Hair follicular keratinocyte (primary cell): Measurements from ENCODE around the genes BRD7, SALL1 and TOX3.

- RAMPAGE, long total RNA = no peak
Observed at GRCh38 chr16:49875741-49877027, 20.3 kb upstream of the ZNF423 start.

DNA sequence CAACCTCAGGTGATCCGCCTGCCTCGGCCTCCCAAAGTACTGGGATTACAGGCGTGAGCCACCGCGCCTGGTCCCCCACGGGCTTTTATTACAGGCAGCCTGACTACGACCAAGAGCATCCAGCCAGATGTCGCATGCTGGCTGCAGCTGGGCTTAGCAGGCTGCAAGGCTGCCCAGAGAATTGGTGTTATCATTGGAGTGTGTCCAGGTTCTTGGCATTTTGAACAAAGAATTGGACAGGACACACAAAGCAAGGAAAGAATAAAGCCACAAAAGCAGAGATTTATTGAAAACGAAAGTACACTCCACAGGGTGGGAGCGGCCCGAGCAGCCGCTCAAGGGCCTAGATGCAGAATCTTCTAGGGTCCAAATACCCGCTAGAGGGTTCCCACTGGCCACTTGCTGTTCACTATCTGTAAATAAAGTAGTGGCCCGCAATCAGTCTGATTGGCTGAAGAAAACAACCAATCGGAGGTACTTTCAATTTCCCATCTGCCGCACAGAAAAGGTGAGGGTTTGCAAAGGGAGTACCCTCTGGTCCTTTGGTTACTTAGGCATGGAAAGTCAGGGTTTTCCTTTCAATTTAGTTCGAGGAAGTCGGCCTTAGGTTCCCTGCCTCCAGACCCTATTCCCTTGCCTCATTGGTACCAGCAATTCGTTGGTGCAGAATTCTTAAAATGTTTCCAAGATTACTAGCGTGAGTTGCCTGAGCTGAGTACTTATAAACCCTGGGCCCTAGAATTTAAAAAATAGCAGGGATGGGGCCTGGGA, 38.6 kb upstream of the CNEP1R1 start:
- RAMPAGE, long total RNA = no peak

GRCh38 chr16:50066581-50066910, 776 bp downstream of the HEATR3 start:
- RAMPAGE, long total RNA = no peak

DNA sequence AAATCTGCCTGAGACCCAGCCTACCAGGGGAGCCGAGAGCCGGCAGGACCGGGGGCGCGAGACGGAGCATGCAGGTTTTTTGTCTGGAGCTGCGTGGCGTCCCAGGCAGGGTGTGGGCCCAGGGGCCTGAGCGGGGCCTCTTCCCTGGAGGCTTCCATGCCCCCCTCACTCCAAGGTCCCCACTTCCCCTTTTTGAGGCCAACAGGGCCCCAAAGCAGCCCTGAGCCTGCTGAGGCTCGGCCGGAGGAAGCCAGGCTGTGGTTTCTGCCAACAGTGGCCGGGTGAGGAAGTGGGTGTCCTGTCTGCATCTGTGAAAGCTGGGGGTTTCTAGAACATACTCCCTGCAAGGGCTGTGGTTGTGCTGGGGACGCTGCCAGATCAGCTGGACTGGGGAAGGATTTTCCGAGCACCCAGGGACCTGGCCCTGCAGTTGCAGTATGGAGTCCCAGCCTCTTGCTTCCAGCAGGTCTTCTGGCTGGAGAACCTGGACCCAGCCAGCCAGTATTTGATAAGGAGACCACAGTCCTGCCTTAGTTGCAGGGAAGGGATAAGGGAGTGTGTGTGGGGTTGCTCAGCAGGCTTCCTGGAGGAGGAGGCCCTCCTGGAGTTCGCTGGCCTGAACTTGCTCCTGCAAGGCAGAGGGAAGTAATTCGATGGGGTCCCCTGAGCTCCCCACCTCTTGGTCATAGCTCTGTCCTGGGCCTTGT, 15.7 kb downstream of the ADCY7 start:
- RAMPAGE, long total RNA = no peak

DNA sequence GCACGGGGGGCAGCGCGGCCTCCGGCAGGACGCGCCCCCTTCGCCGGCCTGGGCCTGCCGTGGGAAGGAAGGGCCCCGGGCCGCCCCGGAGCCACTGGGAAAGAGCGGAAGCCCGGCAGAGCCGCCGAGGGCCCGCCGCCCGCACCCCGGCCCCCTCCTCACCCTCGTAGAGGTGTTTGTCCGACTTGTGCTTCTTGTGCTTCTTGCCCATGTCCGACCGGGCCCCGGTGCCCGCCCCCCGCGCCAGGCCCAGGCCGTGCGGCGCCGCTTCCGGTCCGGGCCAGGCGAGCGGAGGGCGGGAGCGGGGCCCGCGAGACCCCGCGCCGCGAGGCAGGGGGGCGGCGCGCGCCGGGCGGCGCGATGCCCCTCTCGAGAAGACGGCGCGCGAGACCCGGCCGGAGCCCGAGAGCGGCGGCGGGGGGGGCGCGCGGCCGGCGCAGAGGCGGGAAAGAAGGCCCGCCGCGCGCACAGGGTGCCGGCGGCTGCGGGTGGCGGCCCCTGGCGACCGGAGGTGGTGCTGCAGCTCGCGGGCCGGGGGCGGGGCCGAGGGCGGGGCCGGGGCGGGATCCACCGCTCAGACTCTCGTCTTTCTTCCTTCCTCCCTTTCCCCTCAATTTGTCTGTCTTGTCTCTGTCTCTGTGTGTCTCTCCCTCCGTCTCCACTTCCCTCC, at the start of gene BRD7:
BRD7 (minus strand) TSS at position 425 of the 670 bp plus-strand sequence.
- RAMPAGE, long total RNA = no peak

DNA sequence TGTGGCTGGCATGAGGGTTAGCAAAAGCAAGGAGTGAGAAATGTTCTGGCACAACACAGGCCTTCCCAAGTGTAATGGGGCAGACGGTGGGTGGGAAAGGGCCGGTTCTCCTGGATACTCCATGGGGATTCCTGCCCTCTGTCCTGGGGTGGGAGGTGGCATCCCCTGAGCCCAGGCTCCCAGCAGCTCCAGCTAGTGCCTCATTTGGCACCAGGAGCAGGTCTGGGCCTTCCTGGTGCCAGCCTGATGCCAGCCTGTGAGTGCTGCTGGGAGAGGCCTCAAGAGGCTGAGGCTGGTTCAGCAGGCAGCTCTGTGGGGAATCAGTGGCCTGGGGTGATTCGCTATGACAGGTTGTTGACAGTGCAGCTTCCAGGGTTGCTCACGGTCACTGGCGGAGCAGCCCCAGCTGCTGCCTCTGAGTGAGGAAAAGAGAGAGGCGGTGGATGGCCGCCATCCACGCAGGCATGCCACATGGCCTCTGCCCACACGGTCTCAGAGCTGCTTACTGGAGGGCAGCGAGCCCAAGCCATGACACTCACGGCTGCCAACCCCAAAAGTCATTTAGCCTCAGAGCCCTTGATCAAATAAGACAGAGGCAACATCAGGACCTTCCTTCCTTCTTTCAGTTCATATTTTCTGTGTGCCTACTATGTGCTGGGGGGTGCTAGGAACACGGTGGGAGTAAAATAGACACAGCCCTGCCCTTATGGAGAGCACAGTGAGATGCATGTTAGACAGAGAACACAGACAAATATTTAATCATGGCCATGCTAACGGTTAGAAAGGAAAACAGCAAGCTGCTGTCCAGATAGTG, 4.3 kb upstream of the BRD7 start:
- RAMPAGE, long total RNA = no peak

DNA sequence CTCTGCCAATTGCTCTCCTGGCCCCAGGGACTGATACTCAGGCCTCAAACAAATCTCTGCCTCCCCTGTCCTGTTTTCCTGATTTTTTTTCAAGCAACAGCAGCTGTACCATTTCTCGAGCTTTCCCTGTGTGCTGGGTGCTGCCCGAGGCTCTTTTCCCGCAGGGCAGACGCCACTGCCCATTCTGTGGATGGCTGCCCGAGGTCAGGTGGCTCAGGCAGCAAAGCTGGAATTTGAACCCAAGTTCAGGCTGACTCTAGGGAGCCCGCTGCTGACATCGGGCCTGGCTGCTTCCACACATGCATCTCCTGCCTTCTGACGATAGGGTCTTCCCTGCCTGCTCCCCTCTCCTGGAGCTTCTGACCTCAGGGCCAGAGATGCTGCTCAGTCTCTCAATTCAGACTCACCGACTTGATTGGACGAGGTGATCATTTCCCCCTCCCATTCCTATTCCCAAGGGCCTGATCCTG, 87.2 kb upstream of the NKD1 start:
- RAMPAGE, long total RNA = no peak

DNA sequence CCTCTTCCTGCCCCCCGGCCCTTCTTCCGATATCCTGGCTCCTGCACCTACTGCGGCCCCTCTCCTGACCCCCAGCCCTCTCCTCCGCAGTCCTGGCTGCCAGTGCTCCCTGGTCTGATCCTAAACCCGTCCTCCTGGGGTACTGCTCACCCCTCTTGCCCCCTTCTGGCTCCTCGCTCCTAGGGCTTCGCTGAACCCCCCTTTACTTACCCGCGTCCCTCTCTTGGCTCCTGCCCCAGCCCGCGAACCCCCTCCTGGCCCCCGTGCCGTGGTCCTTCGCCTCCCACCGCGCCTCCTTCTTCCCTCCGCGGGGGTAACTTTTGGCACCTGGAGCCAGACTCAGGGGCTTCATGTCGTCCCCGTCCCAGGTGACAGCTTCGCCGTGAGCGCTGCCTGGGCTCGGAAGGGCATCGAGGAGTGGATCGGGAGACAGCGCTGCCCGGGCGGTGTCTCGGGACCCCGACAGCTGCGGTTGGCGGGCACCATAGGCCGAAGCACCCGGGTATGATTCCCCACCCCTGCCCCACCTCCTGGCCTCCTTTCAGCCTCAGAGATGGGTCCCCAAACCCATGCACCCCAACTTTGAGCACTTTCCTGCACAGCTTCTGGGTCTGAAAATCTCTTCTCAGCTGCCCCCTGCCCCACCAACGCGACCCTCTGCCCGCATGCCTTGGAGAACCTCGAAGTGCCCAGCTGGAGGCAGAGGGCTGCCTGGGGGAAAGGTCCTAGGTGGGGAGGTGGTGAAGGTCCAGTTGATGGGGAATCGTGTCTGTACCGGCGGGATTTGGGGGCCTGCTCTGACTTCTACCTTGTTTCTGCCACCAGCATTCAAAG, 1.1 kb downstream of the NKD1 start:
- RAMPAGE, long total RNA = no peak

GRCh38 chr16:50613324-50614034, 65.3 kb downstream of the NKD1 start:
- RAMPAGE, long total RNA = no peak

- RAMPAGE, long total RNA = no peak
Observed at GRCh38 chr16:50627175-50627714, 53.9 kb downstream of the SNX20 start.

- RAMPAGE, long total RNA = no peak
Observed at GRCh38 chr16:50664942-50665781, 15.9 kb downstream of the SNX20 start.

DNA sequence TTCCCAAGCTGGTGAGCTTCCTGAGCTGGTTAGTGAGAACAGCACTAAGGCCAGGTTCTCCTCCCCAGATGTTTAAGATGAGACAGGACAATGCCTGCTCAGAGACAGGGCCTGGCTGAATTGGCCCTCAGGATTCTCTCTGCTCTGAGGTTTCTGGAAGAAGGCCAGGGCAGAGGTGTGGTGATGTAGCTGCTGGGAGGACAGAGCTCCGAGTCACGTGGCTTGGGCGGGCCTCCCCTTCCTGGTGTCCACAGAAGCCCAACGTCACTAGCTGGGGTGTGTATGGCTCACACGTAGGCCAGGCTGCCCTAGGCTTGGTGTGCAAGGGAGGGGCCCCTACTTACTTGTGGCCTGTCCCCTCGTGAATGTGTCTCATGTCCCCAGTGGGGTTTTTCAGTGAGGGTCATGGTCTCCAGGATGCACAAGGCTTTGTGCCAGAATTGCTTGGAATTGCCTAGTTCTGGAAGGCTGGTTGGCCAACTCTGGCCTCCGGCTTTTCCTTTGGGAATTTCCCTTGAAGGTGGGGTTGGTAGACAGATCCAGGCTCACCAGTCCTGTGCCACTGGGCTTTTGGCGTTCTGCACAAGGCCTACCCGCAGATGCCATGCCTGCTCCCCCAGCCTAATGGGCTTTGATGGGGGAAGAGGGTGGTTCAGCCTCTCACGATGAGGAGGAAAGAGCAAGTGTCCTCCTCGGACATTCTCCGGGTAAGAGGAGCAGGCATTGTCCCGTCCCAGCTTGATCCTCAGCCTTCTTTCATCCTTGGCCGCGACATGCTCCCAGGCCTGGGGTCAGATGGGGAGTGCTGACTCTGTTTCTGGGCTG, 3.4 kb downstream of the NOD2 start:
- RAMPAGE, long total RNA = no peak

DNA sequence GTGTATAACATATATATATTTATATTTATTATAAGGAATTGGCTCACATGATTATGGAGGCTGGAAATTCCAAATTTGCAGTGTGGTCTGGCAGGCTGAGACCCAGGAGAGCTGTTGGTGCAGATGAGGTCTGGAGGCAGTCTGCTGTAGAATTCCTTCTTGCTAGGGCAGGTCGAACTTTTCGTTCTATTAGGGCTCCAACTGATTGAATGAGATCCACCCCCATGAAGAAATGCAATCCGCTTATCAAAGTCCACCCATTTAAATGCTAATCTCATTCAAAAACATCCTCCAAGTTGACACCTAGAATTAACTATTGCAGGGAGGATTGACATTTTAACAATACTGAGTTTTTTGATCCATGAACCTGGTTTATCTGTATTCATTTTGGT, 85.0 kb downstream of the CYLD start:
- RAMPAGE, long total RNA = no peak

DNA sequence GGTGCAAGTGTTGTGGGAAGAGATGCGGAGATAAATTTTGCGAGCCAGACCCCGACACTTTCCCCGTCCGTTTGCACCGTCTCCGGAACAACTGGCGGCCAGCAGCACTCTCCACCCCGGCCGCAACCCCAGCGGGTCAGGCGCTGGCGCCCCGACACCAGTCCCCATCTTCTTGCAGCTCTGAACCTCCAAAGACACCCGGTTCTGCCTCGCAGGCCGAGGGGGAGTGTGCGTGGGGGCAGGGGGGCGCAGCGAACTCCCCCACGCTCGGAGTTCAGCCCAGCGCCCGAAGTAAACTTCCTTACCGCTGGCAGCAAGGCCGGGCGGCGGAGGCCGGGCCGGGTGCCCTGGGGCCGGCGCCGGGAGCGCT, 681 bp downstream of the SALL1 start:
- RAMPAGE, long total RNA = no peak

DNA sequence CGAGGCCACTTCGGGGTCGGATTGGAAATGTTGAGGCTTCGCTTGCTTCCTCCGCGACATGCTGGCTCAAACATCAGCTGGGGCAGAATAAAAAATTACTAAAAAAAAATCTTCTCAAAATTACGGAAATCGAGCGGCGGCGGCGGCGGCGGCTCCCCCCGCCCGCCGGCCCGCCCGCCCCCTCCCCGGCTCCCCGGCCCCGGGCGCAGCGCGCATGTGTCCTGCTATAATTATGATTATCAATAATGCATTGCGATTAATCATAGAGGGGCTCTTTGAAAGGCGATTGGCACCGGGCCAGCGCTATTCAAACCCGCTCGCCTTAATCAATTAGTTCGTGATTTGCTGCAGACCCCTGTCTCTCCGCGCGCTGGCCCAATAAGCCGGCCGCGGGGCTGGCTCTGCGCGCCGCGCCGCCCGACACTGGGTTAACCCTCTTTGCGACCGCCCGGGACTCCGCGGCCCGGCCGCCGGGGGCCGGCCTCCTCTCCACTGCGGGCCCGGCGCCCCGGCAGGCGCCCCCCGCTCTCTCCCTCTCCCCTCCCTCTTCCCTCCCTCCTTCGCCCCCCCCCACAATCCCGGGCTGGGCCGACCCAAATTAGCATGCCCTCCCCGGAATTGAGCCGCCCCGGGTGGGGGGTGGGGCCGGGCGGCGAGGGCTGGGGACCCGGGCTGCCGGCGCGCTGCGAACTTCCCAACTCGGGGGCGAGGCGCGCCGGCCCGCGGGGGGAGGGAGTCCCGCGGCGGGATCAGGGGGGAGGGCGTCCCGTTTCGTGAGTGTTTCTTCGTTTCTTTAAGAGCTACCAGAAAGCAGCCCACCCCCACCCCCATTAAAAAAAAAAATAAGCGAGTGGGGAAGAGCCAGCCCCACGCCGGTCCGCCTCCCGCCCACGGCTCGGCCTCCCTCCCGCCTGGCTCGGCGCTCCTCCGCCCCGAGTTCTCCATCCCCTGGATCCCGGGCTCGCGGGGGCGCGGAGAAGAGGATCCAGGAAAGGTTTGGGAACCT, at the start of gene SALL1:
SALL1 (minus strand) TSS at position 89 of the 1,006 bp plus-strand sequence.
- RAMPAGE, long total RNA = no peak

- RAMPAGE, long total RNA = no peak
Observed at GRCh38 chr16:51153536-51154098, 2.5 kb upstream of the SALL1 start.

DNA sequence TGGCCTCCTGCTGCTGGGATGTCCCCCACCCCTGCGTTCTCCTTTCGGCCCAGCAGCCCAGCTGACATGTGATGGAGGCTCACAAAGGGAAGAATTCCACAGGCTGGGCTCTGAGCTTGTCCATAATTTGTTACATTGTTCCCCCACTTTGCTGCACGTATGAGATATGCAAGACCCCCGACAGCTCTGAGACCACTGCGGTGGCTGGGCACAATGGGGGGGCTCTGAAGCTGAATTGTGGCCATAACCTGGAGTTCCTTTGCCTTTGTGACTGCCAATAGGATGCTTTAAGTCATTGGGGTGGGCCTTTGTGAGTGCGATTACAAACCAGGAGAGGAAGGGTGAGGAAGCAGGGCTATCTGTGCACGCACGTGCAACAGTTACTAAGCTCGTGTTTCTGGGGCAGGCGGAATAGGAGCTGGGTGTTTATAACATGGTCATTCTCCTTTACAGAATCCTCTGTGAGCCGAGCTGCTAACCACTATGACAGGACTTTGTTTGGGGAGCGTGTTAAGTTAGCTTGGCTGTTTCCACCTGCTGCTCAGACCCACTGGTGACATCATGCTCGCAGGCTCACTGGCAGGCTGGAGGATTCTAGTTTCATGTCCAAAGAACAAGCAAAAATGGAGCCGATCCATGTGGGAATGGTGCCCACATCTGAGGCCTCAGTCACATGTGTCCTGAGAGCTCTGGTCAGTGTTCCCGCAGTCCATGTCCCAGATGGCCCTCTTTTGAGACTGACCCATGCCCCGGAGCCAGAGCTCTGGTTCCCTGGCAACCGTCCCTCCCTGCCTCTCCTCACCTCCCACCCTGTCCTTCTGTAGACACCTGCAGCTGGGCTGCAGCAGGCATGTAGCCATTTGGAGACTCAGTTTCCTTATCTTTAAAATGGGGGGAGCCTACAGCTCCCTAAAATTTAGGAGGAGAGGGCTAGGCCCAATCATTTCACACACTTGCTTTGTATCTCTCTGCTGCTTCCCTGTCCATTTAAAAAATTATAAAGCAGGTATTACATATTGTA, 208.4 kb upstream of the SALL1 start:
- RAMPAGE, long total RNA = no peak

DNA sequence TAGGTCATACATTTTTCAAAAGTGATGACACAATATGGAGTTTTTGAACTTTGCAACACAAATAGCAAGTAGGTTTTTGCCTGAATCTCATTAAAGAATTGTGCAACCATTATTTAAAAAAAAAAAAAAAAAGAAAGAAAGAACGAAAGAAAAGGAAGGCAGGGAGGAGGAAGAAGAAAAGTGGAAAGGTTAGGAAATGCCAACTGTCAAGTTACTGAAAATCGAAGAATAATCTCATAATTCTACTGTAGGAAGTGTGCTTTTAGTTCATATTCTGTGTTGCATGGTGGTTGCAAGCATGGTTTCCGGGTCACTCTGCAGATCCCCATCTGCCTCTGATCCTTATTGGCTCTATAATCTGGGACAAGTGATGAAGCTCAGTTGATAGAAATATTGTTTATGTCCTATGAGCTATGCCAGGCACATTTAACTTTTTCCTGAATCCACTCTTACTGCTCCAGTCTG, 252.0 kb upstream of the SALL1 start:
- RAMPAGE, long total RNA = no peak

DNA sequence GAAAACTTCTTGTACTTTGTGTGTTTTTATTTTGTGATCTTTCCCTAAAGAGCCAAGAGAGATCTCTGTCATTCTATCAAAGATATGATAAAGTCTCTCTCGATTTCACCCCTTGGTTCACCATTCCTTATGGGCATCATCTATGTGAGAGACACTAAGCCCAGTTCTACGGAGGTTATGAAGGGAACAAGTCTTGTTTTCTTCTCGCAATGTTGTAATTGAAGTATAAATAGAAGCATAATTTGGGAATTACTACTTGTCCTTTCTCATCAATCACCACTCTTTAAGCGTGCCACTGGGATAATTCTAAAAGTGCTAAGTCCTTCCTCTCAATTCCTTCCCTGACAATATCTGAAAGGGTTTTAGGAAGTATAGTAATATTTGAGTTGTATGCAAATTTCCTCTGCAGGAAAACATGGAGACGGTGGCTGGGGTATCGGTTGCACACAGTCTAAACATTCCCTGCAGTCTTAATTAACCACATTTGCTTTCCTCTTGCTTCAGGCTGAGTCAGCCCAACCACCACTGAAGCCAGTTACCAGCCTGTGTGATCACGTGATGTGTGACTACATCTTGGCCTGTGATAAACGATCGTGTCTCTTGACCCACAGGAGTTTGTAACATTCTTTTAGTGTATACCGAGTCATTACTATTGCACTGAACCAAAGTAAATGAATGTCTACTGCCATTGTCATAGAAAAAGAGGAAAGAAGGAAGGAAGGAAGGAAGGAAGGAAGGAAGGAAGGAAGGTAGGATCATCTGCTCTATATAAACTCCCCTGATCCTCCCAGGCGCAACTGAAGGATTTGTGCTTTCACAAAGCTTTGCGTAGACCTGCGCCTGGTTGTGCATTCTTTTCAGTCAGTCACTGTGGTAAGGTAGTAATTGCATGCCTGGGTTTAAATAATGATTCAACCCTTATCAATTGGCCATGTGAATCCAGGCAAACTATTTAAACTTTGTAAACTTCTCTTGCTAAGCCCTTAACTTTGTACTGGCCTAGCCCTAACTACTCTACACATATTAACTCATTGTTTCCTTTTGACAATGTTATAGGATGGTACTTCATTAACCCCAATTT, 280.5 kb upstream of the SALL1 start:
- RAMPAGE, long total RNA = no peak

DNA sequence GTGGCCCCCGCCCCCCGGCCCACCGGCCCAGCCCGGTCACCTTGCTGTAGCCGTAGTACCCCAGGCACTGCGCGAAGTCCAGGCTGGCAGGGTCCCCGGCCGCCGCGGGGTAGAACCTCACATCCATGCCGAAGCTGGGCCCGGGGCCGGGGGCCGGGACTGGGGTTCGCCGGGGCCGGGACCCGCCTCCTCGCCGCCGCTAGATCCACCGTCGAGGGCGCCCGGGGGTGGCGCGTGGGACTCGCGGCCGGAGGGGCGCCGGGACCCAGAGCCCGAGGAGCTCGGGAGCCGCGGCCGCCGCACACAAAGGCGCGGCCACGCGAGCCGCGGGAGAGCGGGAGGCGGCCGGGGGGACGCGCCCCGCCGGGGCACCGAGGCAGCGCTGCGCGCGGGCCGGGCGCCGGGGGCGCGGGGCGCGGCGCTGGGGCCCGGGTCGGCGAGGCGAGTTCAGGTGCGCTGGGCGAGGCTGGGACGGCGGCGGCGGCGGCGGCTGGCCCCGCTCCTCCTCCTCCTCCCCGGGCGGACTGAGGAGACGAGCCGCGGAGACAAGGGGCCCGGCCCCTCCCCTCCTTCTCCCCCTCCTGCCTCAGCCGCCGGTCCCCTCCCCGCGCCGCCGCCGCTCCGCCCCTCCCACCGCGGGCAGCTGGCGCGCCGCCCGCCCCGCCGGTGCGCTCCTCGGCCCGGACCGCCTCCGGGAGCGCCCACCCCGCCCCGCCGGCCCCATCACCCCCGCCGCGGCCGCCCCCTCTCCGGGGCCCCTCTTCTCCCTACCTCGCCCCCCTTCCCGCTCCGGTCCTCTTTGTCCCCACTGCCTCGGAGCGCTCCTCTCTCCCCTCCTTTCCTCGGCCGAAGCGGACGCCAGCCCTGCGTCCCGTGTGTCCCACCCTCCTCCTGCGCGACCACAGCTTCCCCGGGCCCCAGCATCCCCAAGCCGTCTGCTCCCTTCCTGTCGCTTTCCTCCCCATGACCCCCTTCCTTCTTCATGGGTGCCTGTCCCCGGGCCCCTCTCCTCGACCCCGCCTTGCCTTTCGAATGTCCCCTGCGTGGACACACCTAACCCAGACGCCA, at the start of gene TOX3:
TOX3 (minus strand) TSS at position 547 of the 1,068 bp plus-strand sequence.
- RAMPAGE, long total RNA = no peak